Lung (tissue), 4 donors: Measurements from ENCODE around the genes WNT10A, RETREG2 and STK16.

- PRO-cap = no peak
- RAMPAGE, long total RNA = no peak
- RRBS = no CpG with 5 or more reads among the region's 12 CpGs
Observed at GRCh38 chr2:218398860-218399012, 932 bp upstream of the CTDSP1 start.

- PRO-cap = no peak
- RAMPAGE, long total RNA = no peak
- RRBS = no CpG with 5 or more reads among the region's 5 CpGs
Observed at GRCh38 chr2:218631977-218632420, 24.3 kb downstream of the PLCD4 start.

DNA sequence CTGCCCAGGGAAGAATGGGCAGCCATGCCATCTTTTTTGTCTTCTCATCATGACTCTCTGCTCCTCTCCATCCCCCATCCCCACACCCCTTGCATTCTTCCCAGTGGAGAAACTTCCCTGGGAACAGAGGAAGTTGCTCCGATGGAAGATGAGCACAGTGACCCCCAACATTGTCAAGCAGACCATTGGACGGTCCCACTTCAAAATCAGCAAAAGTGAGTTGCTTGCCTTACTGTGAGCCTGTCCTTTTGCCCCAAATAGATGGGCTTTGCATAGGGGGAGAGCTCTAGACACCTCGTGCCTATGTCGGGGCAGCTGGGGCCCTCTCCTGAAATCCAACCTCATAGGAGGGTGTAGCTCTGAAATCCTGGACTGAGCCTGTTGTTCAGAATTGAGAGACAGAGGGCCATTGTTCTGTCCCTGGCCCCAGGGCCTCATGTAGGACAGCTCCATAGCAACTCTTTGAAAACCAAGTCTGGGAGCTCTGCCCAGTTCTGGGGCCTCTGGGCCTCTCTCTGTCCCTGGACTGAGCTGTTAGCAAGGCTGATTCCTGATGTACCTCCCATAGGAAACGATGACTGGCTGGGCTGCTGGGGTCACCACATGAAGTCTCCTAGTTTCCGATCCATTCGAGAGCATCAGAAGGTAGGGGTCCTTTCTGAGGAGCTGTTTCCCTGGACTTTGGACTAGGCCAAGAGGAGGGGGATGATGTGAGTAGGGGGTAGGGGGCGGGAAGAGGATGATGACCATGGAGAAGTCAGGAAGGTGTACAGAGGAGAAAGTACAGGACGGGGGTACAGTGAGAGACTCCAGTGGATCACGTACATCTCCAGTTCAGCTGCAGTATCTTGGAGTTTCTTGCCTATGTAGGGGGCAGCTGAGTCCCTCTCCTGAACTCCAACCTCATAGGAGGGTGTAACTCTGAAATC is 35.2 kb downstream of the TTLL4 start:
- PRO-cap = no peak
- RAMPAGE, long total RNA = no peak
- RRBS = no CpG with 5 or more reads among the region's 10 CpGs

GRCh38 chr2:218880660-218881528 is at the start of gene WNT10A:
TSS of gene WNT10A (plus strand) at chr2:218880852.
- PRO-cap = no peak
- RAMPAGE, long total RNA = no peak
- RRBS = 5% methylated on average over 28 of the region's 42 CpGs

GRCh38 chr2:218983677-218983928 is 1.4 kb downstream of the FEV start:
- PRO-cap = no peak
- RAMPAGE, long total RNA = no peak
- RRBS = 9% methylated on average over 3 of the region's 14 CpGs

- PRO-cap = unidirectional peak, minus-strand start at chr2:219002583
- RAMPAGE, long total RNA = no peak
- RRBS = 8% methylated on average over 17 of the region's 94 CpGs
Observed at GRCh38 chr2:219002384-219003581, 9.6 kb upstream of the CRYBA2 start.

DNA sequence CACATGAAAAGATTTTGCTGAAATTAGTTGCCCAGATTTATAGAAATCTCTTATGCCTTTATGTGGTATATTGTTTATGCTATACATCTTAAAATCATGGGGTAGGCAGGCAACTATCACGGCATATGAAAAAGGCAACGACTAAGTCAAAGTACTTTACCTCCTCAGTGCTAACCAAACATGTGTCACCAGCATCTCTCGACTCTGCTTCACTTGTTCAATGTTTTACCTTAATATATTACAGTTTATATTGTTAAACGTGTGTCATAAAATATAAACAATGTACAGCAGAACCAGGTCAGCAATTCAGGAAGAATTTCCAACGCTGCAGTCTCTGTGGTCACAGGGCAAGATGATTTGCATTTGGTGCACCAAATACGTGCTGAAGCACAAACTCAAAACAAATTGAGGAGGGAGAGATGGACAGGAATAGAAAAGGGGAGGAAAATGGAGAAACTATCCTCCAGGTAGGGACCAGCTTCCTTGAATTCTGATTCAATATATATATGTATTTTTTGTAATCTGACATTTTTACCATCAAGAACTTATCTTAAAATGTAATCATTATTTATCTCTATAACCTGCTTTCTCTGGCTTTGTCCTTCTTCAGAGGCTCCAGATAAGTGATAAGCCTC is 47.6 kb downstream of the NHEJ1 start:
- PRO-cap = no peak
- RAMPAGE, long total RNA = no peak
- RRBS = no CpG with 5 or more reads among the region's 6 CpGs

DNA sequence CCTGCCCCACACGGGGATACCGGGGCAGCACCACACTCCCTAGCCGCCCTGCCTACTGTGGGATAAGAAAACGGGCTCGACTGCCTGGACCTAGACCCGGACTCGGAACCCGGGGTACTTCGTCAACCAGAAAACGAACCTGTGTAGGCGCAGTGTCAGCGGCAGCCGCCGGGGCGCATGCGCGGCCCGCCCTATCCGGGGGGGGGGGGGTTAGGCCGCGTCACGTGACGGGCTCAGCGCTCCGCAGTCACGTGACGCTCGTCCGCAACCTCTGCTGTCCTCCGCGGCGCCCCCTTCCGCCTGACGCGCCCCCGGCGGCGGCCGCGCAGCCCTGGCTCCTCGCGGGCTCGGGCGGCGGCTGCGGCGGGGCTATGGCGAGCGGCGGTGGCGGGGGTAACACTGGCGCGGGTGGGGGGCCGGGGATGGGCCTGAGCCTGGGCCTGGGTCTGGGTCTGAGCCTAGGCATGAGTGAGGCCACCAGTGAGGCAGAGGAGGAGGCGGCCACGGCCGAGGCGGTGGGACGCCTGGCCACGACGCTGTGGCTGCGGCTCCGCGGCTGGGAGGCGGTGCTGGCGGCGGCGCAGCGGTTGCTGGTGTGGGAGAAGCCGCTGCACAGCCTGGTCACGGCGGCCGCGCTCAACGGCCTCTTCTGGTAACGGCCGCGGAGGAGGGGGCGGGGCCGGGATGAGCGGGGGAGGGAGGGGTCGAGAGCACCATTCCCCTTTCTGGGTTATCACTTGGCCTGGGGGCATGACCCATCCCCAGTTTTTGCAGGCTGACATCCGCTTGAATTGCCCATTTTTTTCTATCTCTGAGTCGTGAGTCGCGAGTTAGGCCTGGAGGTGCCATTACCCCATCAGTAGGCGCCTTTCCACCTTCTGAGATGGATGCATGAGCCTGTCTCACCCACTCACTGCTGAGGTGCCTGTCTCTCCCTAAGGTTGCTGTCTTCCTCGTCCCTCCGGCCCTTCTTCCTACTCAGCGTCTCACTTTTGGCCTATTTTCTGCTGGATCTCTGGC is at the start of gene RETREG2:
Gene RETREG2 (plus strand): TSS at position 294 of the 1,020 bp plus-strand sequence.
- PRO-cap = bidirectional peak, plus-strand start at position 294 of the sequence, minus-strand start at position 135 of the sequence; bidirectional peak, plus-strand start at position 658 of the sequence, minus-strand start at position 651 of the sequence
- RAMPAGE, long total RNA = no peak
- RRBS = under 1% methylated on average over 29 of the region's 90 CpGs

GRCh38 chr2:219200458-219201288 is 5.9 kb upstream of the ZFAND2B start:
- PRO-cap = no peak
- RAMPAGE, long total RNA = no peak
- RRBS = no CpG with 5 or more reads among the region's 27 CpGs

GRCh38 chr2:219223876-219224522 is 5.2 kb upstream of the ABCB6 start:
- PRO-cap = no peak
- RAMPAGE, long total RNA = no peak
- RRBS = 97% methylated on average over 4 of the region's 28 CpGs

- PRO-cap = bidirectional peak, plus-strand start at chr2:219245482, minus-strand start at chr2:219245422
- RAMPAGE, long total RNA = no peak
- RRBS = under 1% methylated on average over 10 of the region's 55 CpGs
Observed at GRCh38 chr2:219245288-219246598, at the start of gene STK16. TSS of gene STK16 (plus strand) at chr2:219245479.

GRCh38 chr2:219266259-219266642 is 12.5 kb upstream of the TUBA4A start:
- PRO-cap = no peak
- RAMPAGE, long total RNA = no peak
- RRBS = no CpG with 5 or more reads among the region's 5 CpGs

- PRO-cap = no peak
- RAMPAGE, long total RNA = no peak
- RRBS = 67% methylated on average over 4 of the region's 31 CpGs
Observed at GRCh38 chr2:219285806-219287035, 7.1 kb downstream of the DNAJB2 start.

DNA sequence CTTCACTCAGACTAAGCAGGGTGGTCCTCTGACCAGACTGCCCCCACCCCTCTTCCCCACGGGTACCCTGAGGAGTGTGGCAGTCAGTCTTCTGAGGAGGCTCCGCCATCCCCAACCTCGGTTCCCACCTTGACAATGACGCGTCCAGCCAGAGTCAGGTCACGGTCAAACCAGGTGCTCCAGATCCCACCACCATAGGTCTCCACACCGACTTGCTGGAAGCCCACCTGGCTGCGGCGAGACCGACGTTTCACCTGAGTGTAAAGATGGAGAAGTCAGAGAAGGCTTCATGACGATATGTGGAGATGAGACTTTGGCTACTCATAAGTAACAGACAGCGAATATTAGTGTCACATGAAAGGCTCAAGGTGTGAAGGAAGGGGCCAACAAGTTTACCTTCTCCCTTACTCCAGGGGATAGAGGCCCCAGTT is 1.5 kb downstream of the DNPEP start:
- PRO-cap = no peak
- RAMPAGE, long total RNA = no peak
- RRBS = no CpG with 5 or more reads among the region's 13 CpGs

GRCh38 chr2:219436917-219437546 is 2.4 kb downstream of the SPEG start:
- PRO-cap = no peak
- RAMPAGE, long total RNA = no peak
- RRBS = no CpG with 5 or more reads among the region's 5 CpGs

DNA sequence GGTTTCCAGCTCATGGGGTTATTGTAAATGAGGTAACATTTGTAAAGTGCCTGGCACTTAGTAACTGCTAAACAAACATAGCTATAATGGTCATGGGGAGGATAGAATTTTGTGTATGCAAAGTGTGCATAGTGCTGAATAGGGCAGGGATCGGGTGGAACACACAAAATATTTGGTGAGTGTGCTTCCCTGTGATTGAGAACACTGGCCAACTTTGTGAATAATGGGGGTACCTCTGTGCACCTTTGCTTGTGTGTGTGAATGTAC is 6.3 kb downstream of the SPEG start:
- PRO-cap = no peak
- RAMPAGE, long total RNA = no peak
- RRBS = no CpG with 5 or more reads among the region's 1 CpG

DNA sequence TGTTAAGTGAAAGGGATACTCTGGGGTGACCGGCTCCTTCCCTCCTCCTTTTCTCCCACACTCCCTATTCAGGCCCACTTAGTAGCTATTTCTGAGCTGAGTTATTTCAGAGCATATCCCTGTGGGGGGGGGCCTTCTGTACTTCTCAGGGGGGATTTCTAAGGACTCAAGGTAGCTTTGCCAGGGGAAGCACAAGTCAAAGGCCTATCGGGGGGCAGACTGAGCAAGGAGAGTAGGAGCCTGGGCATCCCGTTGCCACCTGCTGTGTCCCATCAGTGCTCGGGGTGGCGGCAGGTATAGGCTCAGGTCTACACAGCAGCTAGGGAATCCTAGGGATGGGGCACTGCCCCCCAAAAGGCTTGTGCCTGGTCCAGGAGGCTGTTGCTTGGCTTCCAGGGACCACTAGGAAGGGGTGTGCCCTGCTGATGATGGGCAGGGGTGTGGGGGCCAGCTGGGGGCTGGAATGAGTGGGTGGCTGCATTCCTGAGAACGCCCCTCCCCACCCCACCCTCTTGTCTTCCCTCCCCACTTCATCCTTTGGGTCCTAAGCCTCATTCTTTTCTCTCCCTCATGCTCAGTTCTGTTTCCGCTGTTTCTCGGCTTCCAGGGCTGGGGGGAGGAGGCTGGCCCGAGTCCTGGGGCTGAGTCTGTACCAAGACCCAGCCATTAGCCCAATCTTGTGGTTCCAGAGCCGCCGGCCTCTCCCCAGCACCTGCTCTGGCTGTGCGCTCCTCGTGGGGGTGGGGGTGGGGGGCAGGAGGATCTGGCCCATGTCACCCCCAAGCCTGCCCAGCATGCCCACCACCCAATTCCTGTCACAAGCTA is 12.7 kb downstream of the SPEG start:
- PRO-cap = no peak
- RAMPAGE, long total RNA = no peak
- RRBS = no CpG with 5 or more reads among the region's 13 CpGs

GRCh38 chr2:219506639-219507620 is 7.4 kb upstream of the ASIC4 start:
- PRO-cap = no peak
- RAMPAGE, long total RNA = no peak
- RRBS = no CpG with 5 or more reads among the region's 23 CpGs

- PRO-cap = unidirectional peak, minus-strand start at chr2:219522183
- RAMPAGE, long total RNA = no peak
- RRBS = 4% methylated on average over 17 of the region's 39 CpGs
Observed at GRCh38 chr2:219522072-219522729, 7.9 kb downstream of the ASIC4 start.

DNA sequence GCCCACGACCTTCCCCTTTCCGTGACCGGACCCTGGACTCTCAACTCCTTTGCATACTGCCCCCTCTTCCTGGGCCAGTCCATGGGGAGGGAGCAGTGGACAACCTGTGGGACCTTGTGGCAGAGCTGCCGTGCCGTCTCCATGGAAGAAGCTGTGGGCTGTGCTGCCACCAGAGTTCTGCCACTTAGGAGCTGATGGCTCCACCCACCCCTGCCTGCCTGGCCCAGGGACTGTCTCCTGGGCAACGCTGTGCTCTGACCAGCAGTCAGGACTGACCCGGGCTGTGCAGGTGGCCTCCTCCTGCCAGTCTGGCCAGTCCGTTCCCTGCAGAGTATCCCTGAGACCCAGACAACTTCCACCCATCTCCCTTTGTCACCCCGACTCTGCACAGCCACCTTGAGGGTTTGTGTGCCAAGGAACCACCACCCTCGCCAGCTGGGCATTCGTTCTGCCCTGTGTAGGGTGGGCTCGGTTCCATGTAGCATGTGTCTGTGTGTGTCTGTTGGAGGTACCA is 12.8 kb downstream of the ASIC4 start:
- PRO-cap = no peak
- RAMPAGE, long total RNA = no peak
- RRBS = no CpG with 5 or more reads among the region's 12 CpGs